Parietal lobe (tissue), 2 donors: ENCODE measurements around a stretch of chr10.

GRCh38 chr10:128077818-128078220 lies 48.4 kb downstream of the MKI67 start:
- RAMPAGE, long total RNA: no peak

DNA sequence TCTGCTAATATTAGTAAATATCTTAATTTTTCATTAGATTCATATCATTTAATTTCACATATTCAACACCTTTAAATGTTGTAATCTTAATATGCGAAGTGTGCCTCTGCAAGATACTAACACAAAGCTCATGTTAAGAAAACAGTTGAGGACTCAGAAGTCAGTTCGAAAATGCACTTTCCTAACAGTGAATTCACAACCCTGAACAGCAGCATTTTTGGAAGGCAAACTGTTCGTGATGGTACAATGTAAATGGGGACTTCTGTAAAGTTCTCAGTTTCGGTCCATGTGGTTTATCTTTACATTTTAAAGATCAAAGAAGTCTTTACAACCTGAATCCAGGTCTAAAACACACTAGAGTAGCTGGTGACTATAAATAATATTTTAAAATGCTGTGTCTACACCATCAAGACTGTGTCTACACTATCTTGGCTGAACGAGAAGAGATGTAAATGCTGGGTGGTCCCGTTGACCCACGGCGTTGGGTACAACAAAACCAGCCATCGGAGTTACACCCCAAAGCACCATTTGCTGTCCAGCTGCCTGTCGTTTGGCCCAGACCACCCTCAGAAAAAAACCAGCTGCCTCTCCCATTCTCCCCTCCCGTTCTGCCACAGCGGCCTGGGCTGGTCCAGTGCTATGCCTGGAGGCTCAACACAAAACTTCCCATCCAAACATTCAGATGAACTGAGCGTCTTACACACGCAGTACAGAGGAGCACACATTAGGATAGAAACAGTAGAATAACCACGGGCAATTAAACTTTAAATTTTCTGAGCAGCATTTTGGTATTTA lies 42.9 kb downstream of the MKI67 start:
- RAMPAGE, long total RNA: no peak

DNA sequence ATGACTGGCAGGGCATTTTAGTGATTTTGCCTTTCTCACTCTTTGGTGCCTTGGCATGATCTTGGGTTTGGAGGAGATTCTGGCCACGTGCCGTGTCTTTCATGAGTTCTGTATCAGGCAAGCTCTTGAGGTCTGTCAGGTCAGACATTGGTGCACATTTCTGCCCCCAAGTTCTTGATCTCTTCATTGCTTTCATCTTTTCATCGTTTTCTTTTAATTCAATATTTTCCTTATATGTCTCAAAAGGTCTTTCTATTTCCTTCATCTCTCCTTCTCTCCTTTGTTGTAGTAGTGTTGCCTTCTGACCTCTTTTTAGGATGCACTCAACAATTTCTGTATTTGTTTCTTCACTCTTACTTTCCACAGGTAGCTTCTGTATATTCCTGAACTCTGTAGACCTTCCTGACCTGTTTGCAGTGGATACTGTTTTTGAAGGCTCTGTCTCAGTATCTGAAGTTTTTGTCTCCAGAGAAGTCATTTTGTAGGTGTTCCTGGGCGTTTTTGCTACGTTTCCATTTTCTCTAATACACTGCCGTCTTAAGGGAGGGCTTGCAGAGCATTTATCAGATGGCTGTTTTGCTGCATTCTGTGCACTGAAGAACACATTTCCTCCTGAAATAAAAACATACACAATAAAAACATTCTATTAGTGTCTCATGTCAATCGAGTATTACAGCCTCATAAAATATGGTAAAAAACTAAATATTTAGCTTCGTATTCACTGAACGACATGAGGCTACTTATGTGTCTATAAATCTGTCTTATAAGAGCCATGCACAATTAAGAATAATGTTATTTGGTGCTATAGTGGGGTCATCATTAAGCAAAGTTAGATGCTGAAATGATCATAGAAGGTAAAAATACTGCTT lies 17.2 kb downstream of the MKI67 start:
- RAMPAGE, long total RNA: no peak

DNA sequence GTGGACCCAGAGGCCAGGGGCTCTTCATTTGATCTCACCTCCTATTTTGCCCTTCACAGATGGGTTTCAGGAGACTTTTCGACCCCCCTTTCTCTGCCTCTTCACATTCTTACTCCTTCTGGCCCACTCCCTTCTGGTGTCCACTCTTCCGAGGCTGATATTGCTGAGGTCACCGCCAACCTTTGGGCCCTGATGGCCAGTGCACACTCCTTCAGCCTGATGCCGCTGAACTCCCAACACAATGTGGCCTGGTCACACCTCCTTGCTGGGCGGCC lies 583.1 kb upstream of the MGMT start:
- RAMPAGE, long total RNA: no peak

DNA sequence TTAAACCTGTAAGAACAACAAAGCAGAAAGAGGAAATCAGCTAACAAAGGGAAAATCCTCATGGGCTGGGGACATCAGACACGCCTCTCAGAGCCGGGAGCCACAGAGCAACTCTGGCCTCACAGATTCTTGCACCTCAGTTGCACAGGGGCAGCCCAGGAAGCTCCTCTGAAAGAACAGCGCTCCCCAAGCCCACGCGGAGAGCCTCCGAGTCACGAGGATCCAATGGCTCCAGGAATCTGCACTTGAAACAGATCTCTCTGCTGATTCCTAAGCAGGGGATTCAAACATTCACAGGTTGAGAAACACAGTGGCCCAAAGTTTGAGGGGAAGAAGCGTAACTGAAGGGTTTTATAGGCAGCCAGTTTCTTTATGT lies 213.2 kb upstream of the MGMT start:
- RAMPAGE, long total RNA: no peak

GRCh38 chr10:130190084-130190636 lies 54.0 kb downstream of the GLRX3 start:
- RAMPAGE, long total RNA: no peak

- RAMPAGE, long total RNA: no peak
These were observed 18.6 kb downstream of the PPP2R2D start for GRCh38 chr10:131919161-131920003.

GRCh38 chr10:131949896-131950502 lies 31.7 kb downstream of the BNIP3 start:
- RAMPAGE, long total RNA: no peak

- RAMPAGE, long total RNA: no peak
These were observed 2.0 kb upstream of the BNIP3 start for GRCh38 chr10:131983718-131984160.

GRCh38 chr10:132375023-132375979 lies 21.7 kb upstream of the PWWP2B start:
- RAMPAGE, long total RNA: no peak

GRCh38 chr10:132401535-132402399 lies 4.8 kb downstream of the PWWP2B start:
- RAMPAGE, long total RNA: no peak

GRCh38 chr10:132404808-132405942 lies 8.2 kb downstream of the PWWP2B start:
- RAMPAGE, long total RNA: no peak

DNA sequence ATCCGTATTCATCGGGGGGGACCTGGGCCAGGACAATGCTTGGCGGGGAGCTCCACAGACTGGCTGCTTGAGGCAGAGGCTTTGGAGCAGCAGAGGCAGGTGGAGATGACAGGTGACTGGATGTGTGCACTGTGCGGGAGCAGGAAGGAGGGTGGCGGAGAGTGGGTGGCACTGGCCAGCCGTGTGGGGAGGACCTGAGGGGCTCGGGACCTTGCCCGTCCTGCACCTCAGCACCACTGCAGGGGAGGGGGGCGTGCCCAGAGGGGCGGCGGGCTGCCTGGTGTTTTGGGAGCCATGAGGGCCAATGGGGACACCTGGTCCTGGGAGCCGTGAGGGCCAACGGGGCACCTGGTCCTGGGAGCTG lies 13.3 kb downstream of the PWWP2B start:
- RAMPAGE, long total RNA: no peak

GRCh38 chr10:132467136-132467636 lies 70.2 kb downstream of the PWWP2B start:
- RAMPAGE, long total RNA: no peak

- RAMPAGE, long total RNA: no peak
These were observed 69.0 kb upstream of the INPP5A start for GRCh38 chr10:132468508-132468965.

DNA sequence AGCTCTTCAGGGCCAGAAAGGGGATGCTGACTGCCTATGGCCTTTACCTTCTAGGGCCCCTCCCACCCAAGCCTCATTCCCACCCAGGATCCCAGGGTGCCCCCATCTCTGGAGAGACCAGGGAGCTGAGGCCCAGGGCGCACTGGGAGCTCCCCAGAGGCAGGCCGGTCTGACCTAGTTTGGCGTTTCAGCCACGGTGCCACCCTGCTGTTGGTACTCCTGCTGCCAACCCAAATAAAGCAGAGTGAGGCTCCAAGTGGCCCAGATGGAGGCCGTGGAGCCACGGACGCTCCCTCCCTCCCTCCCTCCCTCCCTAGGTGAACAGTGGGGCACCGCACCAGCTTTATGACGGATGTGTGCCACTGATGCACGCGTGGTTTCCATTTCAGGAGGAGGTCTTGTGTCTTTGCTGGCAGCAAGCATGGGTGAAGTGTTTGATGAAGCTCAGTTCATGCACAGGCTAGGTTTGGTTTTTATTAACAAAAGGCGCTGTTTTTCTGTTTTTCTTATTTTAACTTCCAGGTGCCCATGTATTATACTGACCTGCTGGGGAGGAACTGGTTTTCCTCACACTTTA lies 1.9 kb downstream of the INPP5A start:
- RAMPAGE, long total RNA: no peak

GRCh38 chr10:132544664-132545200 lies 7.1 kb downstream of the INPP5A start:
- RAMPAGE, long total RNA: no peak

DNA sequence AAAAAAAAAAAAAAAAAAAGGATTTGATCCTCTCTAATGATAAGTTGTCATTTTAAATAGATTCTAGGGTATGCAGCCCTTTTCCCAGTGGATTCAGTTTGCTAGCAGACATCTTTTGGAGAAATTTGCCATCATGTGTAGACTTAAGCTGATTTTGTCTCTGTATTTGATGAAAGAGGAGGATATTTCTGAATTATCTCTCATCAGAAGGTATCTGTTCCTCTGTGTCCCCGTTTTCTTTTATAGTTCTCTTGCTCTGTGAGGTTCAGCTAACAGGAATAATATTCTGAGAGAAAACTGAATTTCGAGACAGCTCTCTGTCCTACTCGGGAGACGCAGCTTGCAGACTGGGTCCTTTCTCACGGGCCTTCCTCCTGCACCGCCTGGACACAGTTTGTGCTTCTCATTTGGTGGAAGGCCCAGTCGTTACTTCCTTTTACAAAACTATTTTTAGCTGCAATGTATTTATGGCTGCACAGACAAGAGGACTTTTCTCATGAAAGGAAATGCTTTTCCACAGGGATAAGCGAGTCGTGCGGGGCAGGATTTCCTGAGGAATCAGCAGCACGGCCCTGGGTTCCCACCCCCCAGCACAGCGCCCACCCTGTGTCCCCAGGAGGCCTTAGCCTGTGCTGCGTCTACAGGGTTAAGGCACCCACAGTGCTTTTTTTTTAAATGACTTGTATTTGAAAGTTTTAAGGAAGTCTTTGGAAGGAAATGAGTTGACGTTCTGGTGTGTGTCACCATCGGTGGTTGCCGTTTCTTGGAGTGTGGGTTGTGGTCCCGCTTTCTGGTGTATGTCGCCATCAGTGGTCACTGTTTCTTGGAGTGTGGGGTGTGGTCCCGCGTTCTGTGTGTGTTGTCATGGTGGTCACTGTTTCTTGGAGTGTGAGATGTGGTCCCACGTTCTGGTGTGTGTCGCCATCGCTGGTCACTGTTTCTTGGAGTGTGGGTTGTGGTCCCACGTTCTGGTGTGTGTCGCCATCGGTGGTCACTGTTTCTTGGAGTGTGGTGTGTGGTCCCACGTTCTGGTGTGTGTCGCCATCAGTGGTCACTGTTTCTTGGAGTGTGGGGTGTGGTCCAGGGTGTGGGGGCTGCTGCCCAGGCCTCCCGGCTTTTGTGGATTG lies 50.8 kb downstream of the INPP5A start:
- RAMPAGE, long total RNA: no peak

DNA sequence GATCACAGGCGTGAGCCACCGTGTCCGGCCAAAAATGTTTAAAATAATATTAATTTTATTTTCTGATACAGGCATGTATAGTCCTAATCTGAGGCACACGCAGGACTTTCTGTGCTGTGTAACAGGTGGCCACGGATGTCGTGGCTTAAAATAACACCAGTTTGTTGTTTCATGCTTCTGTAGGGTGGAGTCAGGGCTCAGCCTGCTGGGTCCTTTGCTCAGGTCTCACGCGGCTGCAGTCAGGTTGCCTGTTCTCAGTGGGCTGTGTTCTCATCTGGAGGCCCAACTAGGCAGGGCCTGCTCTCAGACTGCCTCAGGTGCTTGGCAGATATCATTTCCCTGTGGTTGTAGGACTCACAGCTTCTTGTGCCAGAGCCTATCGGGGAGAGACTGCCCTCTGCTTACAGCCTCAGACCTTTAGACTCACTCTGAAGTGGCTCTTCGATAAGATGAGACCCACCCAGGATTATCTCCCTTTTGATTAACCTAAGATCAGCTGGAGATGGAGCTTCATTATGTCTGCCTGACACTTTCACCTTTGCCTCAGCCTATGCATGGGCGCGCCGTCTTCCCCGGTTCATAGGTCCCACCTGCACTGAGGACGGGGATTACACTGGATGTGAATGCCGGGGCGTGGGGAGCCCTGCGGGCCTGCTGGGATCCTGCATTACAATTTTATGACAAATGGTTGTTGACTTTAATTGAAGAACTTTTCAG lies 55.2 kb downstream of the INPP5A start:
- RAMPAGE, long total RNA: no peak

- RAMPAGE, long total RNA: no peak
These were observed 90.6 kb downstream of the INPP5A start for GRCh38 chr10:132628061-132628751.